AG09319 (cell line): ENCODE measurements around the genes LEP and METTL2B.

GRCh38 chr7:128031993-128032740 is 930 bp upstream of the LRRC4 start:
- RRBS: 2% methylated on average over 54 of the region's 93 CpGs

- RRBS: no CpG with 5 or more reads among the region's 5 CpGs
These were observed 57.0 kb upstream of the LRRC4 start for GRCh38 chr7:128088258-128088531.

- RRBS: 18% methylated on average over 11 of the region's 38 CpGs
These were observed at the start of gene LEP for GRCh38 chr7:128240992-128241468. Gene LEP (plus strand): TSS chr7:128241278.

DNA sequence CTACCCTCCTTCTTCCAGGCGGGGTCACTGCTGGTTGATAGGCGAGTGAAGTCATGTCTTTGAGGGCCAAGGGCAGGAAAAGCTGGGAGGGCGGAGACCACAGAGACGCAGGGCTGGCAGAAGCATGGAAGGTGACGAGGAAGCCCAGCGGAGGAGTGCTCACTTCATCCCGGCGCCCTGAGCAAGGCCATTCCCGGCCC is 28.3 kb downstream of the IMPDH1 start:
- RRBS: no CpG with 5 or more reads among the region's 9 CpGs

GRCh38 chr7:128406765-128407316 is 2.9 kb downstream of the IMPDH1 start:
- RRBS: no CpG with 5 or more reads among the region's 3 CpGs

DNA sequence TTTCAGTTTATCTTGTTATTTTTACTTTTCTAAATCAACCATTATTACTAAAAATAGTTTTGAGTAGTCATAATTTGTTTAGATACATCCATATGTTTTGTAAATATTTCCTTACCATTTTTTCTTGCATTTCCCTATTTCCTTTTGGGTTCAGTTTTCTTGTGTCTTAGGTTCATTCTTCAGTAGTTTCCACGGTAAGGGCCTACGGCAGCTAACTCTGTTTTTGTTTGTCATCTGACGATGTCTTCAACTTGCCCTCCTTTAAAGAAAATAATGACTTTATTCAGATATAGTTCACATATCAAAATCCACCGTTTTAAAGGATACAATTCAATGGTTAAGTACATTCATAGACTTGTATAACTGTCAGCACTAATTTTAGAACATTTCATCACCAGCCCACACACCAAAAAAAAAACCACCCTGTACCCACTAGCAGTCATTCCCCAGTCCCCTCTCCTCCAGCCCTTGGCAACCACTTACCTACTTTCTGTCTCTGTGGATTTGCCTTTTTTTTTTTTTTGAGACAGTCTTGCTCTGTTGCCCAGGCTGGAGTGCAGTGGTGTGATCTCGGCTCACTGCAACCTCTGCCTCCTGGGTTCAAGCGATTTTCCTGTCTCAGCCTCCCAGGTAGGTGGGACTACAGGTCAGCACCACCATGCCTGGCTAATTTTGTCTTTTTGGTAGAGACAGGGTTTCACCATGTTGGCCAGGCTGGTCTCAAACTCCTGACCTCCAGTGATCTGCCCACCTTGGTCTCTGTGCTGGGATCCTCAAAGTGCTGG is 5.3 kb upstream of the HILPDA start:
- RRBS: no CpG with 5 or more reads among the region's 6 CpGs

- RRBS: no CpG with 5 or more reads among the region's 53 CpGs
These were observed at the start of gene METTL2B for GRCh38 chr7:128476356-128477182. Gene METTL2B (plus strand): TSS chr7:128476748.

DNA sequence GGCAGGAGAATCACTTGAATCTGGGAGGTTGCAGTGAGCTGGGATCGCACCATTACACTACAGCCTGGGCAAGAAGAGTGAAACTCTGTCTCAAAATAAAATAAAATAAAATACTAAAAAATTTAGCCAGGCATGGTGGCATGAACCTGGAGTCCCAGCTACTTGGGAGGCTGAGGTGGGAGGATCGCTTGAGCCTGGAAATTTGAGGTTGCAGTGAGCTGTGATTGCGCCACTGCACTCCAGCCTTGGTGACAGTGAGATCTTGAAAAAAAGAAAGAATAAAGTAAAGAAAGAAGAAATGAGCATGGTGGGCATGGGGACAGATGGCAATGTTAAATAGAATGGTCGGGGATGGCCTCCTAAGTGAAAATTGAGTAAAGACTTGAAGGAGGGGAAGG is 26.4 kb upstream of the GARIN1A start:
- RRBS: no CpG with 5 or more reads among the region's 4 CpGs

DNA sequence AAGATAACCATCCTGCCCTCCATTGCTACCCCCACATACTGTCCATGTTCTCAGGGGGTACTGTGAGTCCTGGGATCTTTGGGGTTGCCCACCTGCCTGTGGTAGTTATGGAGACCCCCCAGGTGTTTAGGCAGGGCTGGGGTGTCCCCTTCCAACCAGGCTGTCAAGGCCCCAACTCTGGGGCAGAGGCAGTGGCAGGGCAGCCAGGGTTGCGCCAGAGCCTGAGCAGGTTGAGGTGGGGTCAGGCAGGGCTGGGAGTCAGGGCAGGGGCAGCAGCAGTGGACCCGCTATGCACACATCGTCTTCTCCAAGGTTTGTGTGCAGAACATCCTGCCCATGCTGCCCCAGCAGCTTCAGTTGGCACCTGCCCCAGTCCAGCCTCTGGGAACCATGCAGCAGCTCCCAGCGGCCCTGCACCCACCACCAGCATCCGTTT is 16.2 kb upstream of the GARIN1A start:
- RRBS: no CpG with 5 or more reads among the region's 5 CpGs

DNA sequence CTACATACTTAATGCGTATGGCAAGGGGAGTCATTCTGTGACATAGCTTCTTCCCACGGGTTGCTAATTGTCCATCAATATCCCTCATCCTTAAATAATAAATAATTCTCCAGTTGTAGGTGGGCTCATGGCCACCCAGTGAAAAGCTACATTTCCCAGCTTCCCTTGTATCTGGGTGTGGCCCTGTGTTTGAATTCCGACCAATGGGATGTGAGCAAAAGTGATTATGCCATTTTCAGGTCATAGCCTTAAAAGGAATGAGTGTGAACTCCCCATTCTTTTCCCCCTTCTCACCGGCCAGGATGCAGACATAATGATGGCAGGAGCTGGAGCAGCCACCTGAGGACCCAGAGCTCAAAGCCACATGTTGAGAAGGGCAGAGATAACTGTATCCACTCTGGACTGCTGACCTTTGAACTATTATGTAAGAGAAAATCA is 6.4 kb upstream of the GARIN1B start:
- RRBS: no CpG with 5 or more reads among the region's 4 CpGs

DNA sequence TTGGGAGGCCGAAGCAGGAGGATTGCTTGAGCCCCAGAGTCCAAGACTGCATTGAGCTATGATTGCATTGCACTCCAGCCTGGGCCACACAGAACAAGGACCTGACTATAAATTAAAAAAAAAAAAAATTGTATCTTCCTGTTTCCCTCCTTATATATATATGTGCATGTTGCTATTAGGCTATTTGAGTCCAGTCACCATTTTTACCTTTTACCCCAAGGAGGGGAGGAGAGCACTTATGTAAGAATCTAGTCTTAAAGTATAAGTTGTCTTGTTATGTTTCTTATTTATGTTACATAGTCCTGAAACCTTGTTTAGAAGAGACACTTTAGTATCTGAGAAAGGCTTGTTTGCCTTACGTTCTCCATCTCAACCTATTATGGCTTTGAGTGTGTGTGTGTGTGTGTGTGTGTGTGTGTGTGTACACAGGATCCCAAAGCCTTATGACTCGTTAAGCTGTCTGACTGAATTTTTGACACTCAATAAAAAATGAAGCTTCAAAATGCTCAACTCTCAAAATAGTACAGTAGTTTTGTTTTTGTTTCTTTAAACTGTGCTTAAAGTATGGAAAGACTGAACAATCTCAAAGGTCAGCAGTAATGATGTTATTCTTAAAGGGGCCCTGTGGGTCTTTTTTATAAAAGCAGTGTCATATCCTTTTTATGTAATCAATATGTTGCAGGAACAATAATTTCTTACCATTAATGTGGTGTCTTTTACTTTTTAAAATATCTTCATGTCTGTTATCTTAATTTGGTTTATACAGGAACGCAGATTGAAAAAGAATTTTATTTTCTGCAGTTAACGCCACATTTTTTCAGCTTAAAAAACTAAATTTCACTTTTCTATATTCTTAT is 18.0 kb downstream of the CALU start:
- RRBS: no CpG with 5 or more reads among the region's 5 CpGs

GRCh38 chr7:128769129-128769758 is 6.3 kb downstream of the OPN1SW start:
- RRBS: no CpG with 5 or more reads among the region's 7 CpGs

DNA sequence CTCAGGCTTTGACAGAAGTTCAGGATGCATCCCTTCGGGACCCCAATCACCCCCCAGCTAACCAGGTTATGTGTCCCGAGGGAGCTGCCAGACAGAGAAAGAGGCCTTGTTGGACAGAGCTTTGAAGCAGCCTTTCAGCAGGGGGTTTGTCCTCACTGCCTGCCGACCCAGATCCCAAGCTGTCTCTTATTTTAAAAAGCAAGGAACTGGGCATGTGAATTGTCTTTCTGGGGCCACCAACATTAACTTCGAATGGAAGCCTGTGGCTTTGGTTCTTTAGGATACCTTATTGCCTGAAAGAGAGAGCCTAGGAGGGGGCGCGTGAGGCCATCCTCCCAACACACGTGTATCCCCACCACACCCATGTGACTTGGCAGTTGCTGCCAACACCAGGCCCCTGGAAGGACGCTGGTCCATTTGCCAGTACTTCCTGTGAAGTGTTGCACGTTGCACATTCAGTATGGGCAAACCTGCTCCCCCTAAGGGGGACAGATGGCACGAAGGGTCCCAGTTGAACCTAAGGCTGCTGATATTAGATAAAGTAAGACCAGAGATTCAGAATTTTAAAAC is 905 bp downstream of the CCDC136 start:
- RRBS: no CpG with 5 or more reads among the region's 10 CpGs

DNA sequence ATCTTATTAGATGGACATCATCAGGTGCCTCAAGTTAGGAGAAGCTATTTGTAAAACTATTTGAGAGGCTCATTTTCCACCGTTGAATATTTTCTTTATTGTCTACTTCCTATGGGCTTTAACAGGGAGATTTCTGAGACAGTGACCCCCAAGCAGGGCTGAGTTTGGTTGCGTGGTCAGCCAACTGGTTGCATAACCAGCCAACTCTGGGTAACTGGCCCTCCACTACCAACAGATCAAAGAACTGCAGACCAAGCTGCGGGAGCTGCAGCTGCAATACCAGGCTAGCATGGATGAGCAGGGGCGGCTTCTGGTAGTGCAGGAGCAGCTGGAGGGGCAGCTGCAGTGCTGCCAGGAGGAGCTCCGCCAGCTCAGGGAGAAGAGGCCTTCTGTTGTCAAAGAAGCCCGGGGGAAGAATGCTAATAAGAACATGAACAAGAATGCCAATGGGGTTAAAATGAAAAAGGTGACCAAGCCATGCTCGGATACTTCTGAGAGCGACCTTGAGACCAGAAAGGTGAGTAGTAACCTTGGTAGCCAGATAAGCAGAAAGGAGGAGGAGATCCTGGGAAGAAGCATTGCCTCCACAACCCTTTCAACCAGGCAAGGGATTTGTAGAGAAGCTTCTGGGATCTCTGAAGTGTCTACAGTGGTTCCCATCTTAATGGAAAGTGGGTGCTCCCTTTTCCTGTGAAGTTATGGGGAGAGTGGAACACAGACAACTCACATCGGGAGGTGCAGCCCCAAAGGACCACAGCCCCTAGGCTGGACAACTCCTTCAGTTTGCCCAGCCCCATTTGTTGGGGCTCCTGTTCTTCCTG is 15.6 kb upstream of the FLNC start:
- RRBS: no CpG with 5 or more reads among the region's 9 CpGs

DNA sequence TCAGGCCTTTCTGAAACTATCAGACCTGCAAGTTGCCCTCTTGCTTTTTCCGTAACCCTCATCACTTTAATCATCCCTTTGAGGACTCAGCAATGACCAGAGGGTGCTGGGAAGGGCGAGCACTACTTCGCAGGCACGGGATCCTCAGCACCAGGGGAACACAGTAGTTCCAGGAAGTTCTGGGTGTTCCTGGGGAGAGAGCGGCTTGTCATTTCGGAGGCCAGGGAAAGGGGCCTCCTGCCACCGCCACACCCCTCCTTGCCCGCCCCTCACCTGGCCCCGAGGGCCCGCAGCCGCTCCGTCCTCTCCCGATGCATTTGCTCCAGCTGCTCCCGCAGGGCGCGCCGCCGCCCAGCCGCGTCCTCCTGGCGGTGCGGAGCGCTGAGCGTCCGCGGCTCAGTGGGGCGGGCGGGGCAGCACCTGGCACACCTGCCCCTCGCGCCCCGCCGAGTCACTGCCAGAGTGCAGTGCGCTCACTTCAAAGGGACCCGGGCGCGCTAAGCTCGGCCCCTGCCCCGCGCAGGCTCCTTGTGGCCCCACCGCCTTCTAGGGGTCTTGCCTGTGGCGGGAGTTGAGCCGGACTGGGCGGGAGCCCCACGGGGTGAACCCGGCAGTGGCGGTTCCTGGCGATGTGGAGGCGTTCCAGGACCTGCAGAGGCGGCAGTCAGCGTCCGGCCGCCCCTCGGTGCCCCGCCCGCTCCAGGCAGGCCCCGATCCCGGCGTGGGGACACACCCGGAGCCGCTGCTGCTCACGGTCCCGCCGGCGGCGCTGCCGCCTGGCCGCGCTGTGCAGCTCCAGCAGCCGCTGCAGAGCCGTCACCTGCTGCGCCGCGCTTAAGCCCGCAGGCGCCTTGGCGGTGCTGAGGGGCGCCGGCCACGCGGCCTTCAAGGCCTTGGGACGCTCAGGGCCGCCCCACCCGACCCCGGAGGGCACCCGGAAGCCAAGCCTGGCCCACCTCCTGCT is 3.0 kb downstream of the ATP6V1FNB start:
- RRBS: 1% methylated on average over 28 of the region's 85 CpGs

DNA sequence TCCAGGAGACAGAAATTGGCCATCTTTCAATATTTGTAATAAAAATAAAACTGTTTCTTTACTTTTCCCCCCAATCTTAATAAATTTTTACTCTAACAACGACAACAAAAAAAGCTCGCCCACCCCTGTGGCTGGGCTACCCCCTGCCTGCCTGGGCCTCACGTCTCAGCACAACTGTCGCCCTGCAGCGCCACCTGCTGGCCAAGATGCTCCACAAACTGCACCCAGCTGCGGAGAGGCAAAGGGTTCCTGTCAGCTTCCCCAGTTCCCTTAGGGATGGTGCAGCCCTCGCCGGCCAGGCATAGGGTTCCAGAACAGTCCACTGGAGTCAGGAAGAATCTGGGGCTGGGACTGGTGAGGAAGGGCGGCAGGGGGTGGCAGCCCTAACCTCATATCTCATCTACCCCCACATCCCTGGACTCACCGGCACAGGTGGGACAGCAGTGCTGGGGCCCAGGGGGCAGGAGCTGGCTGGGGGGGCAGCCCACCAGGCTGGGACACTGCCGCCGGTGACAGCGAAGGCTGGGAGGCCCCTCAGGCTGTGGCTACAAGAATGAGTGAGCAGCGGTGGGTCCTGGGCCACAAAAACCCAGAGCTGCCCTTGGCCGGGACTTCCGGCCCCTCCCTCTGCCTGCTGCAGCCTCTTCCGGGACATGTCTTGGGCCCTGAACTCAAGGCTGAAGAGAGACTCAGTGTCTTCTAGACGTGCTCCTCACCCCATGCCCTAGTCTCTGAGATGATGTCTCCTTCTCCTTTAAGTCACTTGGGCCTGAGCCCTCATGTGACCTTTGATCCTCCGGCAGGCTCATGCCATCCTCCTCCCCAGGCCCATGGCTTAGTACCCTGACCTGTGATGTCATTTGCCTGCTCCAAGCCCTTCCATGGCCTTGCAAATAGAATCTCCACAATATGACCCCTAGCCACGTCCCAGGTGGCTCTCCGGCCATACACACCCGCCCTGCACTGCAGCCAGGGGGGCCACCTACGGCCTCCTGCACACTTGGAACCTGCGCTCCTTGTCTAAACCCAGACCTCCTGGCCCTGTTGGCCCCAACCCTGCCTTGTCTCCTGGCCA is 17.8 kb downstream of the ATP6V1FNB start:
- RRBS: 43% methylated on average over 3 of the region's 24 CpGs

DNA sequence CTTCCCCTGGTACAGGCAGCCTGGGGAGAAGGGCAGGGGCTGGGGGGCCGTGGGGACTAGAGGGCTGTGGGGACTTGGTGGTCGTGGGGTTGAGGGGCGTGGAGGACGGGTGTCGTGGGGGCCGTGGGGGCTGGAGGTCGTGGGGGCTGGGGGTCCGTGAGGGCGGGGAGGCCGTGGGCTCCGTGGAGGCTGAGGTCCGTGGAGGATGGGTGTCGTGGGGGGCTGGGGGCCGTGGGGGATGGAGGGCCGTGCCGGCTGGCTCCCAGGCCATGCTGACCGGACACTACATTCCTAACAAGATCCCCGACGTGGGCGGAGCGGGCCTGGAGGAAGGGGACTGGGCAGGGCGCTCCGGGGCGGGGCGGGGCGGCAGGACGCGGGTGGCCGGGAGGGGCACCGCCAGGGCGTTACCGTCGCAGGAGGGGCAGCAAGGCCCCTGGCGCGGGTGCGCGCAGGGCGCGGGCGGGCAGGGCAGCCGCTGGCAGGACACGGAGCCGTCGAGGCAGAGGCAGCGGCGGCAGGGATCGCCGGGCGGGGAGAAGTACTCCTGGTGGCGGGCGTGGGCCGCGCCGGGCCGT is 19.9 kb downstream of the KCP start:
- RRBS: 19% methylated on average over 13 of the region's 55 CpGs

GRCh38 chr7:128933039-128933565 is 4.6 kb upstream of the IRF5 start:
- RRBS: 29% methylated on average over 4 of the region's 13 CpGs

- RRBS: no CpG with 5 or more reads among the region's 8 CpGs
These were observed 911 bp downstream of the TNPO3 start for GRCh38 chr7:129054040-129054360.

GRCh38 chr7:129055972-129056429 is 1.1 kb upstream of the TNPO3 start:
- RRBS: no CpG with 5 or more reads among the region's 21 CpGs